Metastatic Breast Carcinoma in the Ovary (tissue), 3 donors: ENCODE measurements around a stretch of chr13.

- PRO-cap, 3 experiments = no peak in any of the 3 experiments
These were observed 542.6 kb downstream of the IRS2 start for GRCh38 chr13:109243525-109244378.

DNA sequence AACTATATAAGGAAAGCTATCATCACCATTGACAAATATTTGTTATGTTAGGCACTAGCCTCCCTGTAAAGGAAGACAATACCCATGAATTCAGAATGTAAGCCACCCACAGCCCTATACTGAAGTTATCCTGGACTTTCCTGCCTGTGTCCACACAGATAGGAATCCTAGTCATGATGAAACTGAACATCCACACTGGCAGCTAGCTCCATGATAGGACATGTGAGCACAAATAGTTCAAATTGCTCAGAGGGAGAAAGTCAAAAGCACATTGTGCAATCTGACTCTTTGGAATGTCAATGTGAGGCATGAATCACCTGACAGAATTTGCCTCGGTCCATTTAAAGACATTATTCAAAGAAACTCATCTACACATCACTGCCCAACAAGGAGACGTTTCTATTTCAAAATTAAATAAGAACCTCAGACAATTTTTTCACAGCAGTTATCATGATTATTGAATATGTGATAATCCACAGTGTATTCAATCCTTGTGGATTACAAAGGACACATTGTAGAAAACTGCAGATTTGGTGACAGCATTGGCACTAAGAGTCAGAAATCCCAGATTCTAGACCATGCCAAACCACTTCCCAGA, 529.3 kb downstream of the IRS2 start:
- PRO-cap, 3 experiments = no peak in any of the 3 experiments

GRCh38 chr13:109268627-109269311, 517.6 kb downstream of the IRS2 start:
- PRO-cap, 3 experiments = no peak in any of the 3 experiments

- PRO-cap, 3 experiments = no peak in any of the 3 experiments
These were observed 98.6 kb downstream of the IRS2 start for GRCh38 chr13:109687355-109688608.

- PRO-cap, 3 experiments = no peak in any of the 3 experiments
These were observed 70.4 kb downstream of the IRS2 start for GRCh38 chr13:109715844-109716503.

DNA sequence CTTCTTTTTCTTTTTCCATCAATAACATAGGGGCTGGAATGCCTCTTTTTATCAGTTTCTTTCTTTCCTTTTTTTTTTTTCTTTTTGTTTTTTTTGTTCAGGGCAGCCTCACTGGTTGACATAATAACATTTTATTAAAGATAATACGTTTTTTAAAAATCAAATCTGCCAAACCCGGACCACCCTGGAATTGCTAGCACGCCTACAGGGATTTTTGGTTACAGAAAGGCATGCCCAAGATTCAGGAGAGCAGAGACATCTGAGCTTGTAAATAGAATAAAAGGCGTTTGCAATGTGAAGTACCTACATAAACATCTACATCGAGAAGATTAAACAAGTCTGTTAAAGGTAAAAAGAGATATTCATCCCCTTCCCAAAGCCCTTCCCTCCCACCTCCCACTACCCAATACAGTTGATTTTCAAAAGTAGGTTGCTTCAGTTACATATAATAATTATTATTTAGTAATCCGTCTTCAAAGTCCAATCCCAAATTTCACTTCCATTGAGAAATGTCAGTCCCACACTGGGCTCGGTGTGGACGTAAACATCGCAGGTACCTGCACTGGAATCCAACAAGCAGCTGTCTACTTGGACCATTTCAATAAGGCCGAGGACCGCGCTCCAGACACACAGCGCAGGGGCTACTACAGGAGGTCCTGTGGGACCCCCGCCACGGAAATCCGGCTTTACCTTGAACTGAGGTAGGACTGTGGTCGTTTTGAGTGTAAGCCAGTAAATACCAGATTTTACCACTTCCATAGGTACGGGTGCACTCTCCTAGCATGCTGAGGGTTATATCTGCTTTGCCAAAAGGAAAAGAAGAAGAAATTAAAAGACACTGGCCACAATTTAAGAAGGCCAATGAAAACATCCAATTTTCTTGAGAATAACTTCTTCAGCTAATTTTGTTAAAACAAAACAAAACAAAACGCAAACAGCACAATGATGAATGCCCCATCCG, 31.0 kb downstream of the IRS2 start:
- PRO-cap, 3 experiments = no peak in any of the 3 experiments

DNA sequence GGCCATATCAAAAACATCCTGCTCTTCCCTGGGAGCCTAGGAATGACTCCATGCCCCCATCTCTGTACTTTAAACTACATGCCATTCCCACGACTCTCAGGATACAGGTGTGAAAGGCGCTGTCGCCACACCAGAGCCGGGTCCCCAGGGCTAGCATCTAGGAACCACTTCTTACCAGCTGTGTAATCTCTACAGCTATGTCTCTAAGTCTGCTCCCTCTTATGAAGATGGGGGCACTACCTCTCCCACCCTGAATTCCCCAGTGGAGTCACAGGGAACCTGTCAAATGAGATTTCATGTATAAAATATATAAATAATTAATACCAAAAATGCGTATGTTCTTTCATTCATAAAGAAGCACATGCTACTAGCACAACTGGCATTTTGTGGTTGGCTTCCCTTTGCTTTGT, 22.2 kb downstream of the IRS2 start:
- PRO-cap, 3 experiments = no peak in any of the 3 experiments

DNA sequence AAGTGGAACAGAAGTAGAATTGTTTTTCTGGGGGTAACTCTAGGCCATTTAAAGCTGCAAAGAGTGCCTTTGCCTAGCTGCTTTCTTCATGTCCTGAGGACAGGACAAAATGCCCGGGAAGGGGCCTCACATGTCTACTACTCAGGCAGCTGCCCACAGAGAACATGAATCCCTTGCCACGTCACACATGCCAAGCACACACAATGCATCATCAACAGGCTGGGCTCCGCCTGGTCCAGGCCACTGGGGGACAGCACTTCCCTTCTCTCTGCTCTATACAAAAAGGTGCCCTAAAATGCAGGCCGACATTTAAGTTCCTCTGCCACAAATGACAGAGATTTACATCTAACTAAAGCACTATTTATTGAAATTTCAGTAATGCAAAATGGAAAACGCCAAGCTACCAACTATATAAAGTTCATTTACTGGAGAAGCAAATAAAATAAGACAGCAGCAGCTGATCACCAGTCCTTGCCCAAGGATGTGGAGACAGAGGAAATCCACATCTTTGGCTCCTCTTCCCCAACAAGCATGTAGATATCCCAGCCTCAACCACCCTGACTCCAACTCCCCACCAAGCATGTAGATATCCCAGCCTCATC, 21.4 kb downstream of the IRS2 start:
- PRO-cap, 3 experiments = no peak in any of the 3 experiments

DNA sequence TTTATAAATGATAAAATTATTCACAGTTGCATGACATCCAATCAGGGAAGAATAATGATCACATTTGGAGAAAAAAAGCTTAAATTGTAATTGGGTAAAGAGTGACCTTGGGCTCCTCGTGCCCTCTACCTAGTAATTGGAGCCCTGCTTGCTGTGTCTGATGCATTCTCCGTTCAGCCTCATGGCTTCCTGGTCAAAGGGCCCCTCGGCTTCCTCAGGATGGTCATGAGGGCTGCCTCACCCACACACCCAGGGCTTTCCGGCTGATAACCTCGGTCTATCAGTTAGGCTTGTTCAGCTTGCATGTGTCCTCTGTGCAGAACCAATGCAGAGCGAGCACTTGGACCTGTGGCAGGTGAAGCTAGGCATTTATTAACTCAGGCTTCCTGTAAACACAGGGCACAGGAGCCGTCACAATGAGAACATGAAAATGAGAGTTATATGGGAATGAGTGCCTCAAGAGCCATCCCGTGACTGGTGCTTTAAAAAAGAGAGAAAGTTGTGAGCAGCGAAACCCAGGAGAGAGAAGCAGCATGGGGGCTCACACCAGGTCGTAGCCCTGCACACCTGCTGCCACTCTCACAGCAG, 50.2 kb upstream of the IRS2 start:
- PRO-cap, 3 experiments = no peak in any of the 3 experiments

DNA sequence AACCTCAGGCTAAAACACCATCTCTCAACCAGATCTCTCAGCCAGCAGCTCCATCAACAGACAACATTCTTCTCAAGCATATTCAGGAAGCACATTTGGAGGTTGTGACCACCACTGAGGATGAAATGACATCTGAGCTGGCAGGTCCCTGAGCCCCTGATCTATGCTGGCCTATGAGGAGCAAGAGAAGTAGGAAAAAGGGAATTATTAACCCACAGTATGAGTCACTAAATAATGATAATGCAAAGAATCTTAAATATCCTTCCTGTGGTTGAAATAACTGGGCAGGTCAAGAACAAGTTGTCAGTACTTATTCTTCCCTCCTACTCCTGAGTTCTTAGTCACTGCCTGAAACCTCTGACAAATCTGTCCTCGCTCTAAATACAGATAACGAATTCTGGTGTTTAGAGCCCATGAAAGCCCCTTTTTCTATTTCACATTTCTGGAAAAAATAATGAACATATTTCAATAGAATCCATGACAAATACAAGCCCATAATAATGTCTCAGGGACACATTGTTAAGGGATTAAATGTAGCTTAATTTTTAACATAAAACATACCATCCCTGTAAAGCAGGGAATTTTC, 225.8 kb upstream of the IRS2 start:
- PRO-cap, 3 experiments = peak in 1 of 3 experiments; most common plus-strand start position 390 of the sequence (in 1); most common minus-strand start position 122 of the sequence (in 1)

DNA sequence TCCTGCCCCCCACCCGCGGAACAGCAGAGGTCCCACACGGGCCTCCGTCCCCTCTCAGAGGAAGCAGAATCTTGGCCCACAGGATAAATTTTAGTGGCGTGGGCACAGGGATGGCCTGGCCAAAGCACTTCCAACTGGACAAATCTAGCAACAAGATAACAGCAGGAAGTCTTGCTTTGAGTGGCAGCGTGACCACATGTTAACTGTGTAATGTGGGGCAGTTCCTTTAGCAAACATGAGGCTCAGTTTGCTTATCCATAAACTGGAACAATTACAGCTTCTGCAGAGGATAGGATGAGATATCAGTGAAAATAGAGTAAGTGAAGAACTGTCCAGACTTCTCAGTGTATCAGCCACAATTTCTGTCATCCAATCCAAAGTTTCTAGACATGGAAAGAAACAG, 238.0 kb upstream of the IRS2 start:
- PRO-cap, 3 experiments = no peak in any of the 3 experiments

DNA sequence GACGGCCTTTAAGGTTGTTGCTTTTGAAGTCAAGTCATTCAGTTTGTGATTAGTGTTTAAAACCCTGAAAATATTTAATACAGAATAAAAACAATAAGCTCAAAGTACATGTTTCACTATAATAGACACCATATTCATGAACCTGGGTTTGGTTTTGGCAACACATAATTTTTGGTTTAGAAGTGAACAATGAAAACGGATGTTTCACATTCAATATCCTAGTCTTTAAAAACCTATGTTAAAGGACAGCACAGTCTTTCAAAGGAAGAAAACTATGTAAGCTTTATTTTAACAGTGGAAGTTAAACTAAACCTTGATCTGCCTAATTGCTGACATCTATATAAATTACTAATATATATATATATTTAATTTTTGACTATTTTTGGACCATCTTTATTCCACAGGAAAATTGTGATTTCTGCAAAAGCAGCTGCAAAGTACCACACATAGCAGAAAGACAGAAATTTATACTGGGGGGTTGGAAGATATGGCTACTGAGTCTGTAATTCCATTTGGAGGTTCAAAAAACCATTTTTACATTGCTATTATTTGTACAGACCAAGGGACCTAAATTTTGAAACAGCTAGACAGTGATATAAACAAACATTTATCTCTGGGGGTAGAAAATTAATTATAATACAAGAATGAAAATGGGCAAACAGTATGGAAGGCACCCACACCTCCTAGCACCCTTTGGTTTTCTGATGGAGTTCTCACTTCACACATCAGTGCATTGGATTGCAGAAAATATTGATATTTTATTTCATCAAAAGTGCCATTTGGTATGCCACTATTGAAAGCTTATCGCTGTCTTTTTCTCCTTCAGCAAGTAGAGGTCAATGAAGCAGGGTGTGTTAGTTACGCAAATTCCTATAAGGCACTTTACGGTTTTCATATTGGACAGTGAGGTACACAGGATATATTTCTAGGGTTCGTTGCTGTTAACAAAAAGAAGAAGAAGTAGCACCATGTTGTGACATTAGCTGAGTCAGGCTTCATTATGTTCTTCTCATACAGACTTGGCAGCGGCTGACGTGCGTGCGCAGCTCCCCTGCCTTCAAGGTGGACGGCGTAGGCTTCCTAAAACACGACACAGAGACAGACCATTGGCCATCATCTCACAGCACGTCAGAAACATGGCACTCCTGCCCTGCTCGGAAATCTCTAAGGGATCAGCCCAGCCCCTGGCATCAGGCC, 157.2 kb downstream of the COL4A1 start:
- PRO-cap, 3 experiments = no peak in any of the 3 experiments

DNA sequence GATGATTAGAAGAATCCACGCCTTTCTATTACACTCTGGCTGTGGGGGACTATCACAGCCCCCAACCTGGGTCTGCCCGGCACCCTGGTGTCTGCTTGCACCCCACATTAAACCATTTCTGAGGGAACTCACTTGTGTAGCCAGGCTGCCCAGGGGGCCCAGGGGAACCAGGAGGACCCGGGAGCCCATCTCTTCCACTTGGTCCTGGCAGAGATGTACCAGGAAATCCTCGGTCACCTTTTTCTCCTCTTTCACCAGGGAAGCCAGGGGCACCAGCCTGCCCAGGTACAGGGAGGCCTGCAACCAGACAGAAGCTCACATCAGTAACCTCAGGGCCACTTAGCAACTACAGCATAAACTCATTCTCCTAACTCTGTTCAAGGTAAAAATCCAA, 108.6 kb downstream of the COL4A1 start:
- PRO-cap, 3 experiments = no peak in any of the 3 experiments

DNA sequence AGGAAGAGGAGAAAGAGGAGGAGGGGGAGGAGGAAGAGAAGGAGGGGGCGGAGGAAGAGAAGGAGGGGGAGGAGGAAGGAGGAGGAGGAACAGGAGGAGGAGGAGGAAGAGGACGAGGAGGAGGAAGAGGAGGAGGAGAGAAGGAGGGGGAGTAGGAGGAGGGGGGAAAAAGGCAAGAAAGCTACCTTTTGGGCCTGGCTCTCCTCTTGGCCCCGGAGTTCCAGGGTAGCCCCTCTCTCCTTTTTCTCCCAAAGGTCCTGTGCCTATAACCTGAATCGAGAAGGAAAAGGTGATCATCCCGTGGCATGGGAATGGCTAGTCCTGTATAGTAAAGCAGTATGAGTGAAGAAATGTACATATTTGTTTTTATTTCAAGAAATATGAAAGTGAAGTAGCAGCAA, 105.7 kb downstream of the COL4A1 start:
- PRO-cap, 3 experiments = no peak in any of the 3 experiments

GRCh38 chr13:110218309-110219432, 88.3 kb downstream of the COL4A1 start:
- PRO-cap, 3 experiments = no peak in any of the 3 experiments

GRCh38 chr13:110225894-110226212, 81.1 kb downstream of the COL4A1 start:
- PRO-cap, 3 experiments = no peak in any of the 3 experiments

DNA sequence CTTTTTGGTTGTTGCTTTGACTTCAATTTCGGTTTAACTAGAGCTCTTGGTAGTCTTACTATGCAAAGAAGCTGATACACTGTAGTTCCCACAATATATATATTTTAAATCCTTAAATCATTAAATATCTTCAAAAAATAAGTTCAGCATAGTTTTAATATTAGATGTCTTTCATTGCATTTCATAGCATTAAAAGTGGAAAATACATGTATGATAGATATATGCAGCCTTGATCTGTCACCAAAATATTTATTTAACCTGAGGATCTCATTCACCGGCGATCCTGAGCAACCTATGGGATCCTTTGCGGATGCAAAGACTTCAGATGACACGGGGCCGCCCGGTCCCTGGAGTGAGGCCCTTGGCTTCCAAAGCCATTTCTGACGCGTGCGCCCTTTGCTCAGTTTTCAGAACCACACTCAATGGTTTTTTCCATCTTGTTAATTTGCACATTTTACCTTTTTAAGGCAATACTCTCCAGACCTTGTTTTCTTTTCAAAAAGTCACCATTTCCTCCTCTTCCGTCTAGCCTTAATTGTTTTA, 48.2 kb downstream of the COL4A1 start:
- PRO-cap, 3 experiments = no peak in any of the 3 experiments

DNA sequence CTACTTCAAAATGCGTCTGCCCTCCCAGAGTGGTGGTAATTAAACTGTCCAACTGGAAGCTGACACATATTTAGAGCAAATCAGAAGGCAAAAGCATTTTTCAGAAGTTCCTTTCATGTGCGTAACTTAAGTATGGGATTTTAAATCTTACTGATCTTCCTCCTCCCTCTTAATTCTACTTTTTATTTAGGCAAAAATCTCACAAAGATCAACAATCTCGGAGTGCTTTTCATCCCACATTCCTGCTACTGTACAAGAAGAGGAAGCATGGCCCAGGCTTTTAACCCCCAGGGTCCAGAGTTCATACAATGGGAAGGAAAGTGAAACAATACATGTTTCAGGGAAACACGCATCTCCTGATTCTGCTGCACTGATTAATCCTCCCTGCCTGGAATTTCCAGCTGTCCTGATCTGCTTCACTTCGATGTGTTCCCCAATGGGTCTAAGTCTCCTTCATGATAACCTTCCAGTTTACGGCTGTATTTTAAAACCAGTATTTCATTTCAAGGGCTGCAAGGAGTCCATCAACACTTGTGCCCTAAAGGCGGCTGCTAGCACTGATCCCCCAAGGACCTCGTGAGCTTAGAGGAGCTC, 44.5 kb downstream of the COL4A1 start:
- PRO-cap, 3 experiments = no peak in any of the 3 experiments

GRCh38 chr13:110280959-110281508, 25.9 kb downstream of the COL4A1 start:
- PRO-cap, 3 experiments = no peak in any of the 3 experiments

DNA sequence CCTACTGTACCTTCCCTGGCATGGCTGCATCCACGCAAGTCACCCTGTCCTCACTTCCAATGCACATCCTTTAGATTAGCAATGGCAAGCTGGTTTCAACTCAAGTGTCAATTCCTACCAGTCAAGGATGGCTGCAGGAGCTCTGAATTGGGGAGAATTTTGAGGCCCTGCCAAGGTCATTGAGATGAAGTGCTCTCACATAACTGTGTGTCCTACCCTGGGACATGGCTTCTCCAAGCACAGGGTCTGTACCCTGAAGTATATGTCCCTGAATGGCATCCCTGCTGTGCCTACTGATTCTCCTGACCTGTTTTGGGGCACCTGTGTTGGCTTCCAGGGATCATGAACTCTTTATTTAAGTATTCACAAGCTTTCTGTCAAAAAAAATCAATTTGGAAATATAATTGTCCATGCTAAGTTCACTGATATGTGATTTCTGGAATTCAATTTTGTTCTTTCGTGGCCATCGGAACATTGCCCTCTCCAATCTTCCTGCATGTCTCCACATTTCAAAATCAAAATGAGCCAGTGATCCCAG, 24.4 kb downstream of the COL4A1 start:
- PRO-cap, 3 experiments = no peak in any of the 3 experiments